CD14-positive monocyte (primary cell): ENCODE results near the gene HIP1R.

- CAGE, long polyA plus RNA: no peak
These were observed 1.6 kb downstream of the CLIP1 start for GRCh38 chr12:122420942-122421234.

DNA sequence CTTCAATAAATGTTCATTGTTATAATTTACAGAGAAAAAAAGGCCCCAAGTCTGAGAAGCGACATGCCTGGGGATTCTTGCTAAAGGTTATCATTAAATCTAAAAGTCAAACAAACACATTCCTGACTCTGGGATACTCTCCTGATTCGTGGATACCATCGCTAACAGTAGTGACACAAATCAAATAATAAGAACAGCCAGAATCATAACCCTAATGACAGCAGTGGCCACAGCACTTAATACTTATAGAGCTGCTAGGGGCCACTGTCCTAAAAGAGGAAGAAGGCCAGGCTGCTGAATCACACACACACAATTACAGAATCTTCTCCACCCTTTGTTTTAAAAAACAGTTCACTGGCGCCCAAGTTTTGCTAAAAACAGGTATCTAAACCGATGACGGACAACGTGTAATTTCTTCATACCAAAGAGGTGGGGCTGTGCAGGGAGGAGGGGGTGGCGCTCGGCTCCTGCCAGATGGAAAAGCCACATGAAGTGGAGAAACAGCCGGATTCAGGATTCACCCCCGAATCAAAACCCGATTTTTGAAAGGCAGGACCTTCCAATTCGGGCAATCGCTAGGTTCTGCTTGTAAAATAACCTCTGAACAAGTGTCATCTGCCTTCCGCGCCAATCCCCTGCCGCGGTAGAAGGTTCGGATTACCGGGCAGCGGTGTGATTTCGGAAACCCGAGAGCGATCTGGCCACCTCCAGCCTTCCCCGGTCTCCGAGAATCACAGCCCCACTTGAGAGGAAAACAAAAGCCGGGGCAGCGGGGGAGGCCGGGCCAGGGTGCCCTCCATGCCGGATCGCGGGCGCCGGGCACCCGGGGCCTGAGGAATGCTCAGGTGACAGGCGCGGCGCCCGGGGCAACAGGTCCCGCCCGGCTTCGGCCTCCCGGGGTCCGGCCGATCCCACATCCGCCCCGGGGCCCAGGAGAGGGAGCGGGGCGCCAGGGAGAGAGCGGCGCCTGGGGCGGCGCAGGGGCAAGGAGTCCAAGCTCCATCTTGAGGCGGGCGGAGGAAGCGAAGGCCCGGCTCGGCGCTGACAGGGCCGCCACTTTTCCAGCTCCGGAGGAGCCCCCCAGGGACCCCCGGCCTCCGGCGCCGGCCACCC is 878 bp downstream of the CLIP1 start:
- CAGE, long polyA plus RNA: no peak

- CAGE, long polyA plus RNA: no peak
These were observed 2.8 kb upstream of the ZCCHC8 start for GRCh38 chr12:122503382-122503991.

- CAGE, long polyA plus RNA: no peak
These were observed 6.0 kb downstream of the RSRC2 start for GRCh38 chr12:122520672-122521226.

- CAGE, long polyA plus RNA: no peak
These were observed at the start of gene HIP1R for GRCh38 chr12:122835119-122836048. Gene HIP1R, plus strand, starts transcription at chr12:122835457.

DNA sequence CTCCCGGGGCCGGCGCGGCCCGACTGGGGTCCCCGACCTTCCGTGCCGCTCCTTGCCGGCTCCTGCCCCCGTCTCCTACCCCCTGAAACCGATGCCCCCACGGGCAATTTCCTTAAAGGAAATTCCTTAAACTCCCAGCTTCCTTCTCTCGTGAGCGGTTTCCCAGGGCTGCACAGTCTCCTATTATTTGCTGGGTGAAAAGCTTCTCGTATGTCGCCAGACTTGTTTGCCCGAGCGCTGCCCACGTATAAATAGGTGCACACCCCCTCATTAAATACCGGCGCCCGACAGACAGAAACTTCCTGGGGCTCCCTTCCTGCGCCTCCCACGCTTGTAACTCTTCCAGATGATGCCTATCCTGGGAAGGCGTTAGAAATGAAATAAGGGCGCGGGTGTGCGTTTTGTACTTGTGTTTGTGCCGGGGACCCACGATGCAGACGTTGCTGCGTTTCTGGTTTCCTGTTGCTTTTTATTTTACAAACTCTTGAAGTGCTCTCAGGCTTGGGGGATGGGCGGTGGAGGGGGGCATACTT is 858 bp downstream of the HIP1R start:
- CAGE, long polyA plus RNA: no peak

GRCh38 chr12:122841119-122841503 is 5.9 kb downstream of the HIP1R start:
- CAGE, long polyA plus RNA: no peak

DNA sequence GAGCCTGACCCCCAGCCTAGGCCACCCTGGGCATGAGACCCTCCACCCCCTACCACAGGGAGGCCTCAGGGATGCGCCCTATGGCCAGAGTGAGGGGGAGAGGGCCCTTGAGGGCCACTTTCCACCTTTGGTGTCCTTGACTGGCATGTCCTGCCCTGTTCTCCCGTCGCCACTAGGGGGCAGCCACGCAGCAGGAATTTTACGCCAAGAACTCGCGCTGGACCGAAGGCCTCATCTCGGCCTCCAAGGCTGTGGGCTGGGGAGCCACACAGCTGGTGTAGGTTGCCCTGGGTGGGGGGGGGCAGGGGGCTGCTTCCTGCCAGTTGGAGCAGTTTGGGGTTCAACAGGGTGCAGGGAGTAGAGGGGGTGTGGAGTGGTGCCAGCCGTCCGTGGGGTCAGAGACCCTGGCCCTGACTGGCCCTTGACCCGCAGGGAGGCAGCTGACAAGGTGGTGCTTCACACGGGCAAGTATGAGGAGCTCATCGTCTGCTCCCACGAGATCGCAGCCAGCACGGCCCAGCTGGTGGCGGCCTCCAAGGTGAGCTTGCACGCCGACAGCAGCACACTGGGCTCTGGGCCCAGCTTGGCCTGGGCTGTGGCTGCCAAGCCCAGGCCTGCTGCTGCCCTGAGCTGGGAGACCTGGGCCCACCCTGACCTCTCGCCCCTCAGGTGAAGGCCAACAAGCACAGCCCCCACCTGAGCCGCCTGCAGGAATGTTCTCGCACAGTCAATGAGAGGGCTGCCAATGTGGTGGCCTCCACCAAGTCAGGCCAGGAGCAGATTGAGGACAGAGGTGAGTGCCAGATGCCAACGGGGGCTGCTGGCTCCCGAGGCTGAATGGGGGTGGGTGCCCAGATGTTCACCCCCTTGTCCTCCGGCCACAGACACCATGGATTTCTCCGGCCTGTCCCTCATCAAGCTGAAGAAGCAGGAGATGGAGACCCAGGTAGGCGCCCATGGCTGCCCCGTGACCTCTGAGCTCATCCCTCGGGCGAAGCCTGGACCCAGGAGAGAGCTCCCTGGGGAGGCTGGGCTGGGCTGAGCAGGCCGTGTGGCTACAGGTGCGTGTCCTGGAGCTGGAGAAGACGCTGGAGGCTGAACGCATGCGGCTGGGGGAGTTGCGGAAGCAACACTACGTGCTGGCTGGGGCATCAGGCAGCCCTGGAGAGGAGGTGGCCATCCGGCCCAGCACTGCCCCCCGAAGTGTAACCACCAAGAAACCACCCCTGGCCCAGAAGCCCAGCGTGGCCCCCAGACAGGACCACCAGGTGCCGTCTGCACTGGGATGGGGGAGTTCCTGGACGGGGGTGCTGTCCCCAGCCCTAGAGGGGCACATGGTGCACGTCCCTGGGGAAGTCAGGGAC is 25.5 kb downstream of the HIP1R start:
- CAGE, long polyA plus RNA: no peak

- CAGE, long polyA plus RNA: no peak
These were observed 3.5 kb upstream of the ABCB9 start for GRCh38 chr12:122969646-122970198.

DNA sequence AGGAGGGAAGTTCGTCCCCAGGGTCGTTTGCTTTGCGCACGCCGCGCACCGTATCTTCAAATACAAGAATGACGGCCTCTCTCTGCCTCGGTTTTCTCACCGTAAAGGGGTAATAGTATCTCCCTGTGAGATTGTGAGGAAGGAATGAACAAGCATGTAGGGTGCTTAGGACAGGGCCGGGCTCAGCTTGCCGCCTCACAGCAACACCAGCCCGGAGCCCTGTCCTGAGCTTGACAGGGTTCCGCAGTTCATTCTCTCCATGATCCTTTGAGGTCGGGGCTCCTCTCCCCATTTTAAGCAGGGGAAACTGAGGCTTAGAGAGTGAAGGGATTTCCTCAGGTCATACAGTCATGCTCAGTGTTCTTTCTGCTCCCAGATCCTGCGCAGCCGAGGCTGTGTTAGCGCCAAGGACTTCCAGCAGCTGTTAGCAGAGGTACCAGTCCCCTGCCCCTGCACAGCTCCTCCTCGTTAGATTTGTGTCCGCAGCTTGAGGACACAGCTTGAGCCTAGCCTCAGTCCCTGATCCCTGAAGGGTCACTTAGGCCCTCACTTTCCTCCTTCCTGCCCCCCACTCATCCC is 480 bp downstream of the OGFOD2 start:
- CAGE, long polyA plus RNA: no peak

DNA sequence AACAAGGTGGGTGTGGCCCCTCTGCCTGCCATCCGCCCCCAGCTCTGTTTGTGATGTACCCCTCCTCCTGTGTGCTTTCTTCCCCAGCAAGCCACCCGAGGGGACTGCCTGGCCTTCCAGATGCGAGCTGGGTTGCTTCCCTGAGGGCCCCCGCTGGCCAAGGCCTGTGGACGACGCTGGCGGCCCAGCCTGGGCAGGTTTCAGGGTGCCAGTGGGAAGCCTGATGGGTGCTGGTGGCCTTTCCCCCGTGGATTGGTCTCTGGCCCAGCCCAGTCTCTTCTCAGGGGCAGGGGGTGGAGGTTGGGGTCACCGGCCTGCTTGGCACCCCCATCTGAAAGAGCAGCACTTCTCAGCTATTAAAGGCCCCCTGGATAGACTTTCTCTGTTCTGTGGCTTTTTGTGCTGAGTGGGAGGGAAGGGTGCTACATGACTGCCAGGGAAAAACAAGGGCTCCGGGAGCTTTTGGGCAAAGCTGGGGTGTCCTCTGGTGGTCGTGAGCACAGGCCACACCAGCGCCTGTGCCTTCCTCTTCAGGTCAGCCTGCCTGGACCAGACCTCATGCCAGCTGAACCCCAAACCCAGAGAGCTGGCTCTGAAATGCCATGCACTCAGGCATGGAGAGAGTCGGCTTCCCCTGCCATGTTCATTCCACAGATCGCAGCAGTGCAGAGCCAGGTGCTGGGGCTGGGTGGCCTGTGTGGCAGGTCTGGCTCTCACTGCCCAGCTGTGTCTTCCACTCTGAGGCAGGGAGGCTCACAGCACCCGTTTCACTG is 2.2 kb downstream of the ARL6IP4 start:
- CAGE, long polyA plus RNA: no peak

GRCh38 chr12:122984030-122984179 is 3.4 kb downstream of the ARL6IP4 start:
- CAGE, long polyA plus RNA: no peak

GRCh38 chr12:122995219-122995847 is 14.9 kb downstream of the ARL6IP4 start:
- CAGE, long polyA plus RNA: no peak

- CAGE, long polyA plus RNA: no peak
These were observed 79.7 kb downstream of the PITPNM2 start for GRCh38 chr12:123071020-123071859.

DNA sequence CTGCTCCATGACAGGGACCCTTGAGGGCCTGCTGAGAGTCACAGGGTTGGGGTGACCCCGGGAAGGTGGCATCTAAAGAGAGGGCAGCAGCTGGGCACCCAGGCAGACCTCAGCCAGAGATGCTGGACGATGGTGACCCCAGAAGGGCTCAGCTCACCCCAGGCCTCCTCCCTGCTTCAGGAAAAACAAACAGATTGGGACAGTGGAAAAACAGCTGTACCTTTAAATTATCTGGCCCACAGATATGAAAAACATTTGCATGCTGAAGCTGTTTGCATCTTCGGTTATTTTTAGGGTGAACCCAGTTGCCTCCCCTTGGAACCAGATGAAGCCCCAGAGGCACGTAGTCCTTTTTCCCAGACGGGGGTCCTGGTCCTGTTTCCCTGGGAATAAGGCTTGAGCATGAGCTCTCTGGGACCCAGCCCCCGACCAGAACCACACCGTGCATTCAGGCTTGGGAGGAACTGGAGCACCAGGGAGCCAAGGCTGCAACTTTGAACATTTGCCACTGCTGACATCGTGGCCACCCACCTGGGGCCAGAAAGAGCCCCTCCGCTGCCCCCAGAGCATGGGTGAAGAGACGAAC is 66.8 kb downstream of the PITPNM2 start:
- CAGE, long polyA plus RNA: no peak

DNA sequence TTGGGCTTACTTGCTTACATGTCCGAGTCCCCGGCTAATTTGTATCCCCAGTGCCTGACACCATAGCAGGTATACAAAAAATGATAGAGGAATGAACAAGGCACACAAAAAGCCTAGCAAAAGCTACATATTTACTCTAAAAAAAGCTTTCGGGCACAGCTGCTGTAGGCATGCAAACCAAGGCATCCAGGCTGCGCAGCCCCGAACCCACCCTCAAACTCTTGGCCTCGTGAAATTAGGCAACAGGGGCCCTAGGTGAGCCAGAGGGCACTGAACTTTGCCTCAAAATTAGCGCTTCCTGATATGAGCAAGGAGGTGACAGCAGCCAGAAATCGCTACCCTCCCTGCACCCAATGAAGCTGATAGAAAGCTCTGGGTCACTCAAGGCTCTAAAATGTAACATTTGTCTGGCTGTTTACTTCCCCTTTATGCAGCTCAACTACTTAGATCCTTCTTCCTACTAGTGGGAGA is 61.8 kb downstream of the PITPNM2 start:
- CAGE, long polyA plus RNA: no peak

GRCh38 chr12:123278009-123278842 is 6.6 kb upstream of the CDK2AP1 start:
- CAGE, long polyA plus RNA: no peak

DNA sequence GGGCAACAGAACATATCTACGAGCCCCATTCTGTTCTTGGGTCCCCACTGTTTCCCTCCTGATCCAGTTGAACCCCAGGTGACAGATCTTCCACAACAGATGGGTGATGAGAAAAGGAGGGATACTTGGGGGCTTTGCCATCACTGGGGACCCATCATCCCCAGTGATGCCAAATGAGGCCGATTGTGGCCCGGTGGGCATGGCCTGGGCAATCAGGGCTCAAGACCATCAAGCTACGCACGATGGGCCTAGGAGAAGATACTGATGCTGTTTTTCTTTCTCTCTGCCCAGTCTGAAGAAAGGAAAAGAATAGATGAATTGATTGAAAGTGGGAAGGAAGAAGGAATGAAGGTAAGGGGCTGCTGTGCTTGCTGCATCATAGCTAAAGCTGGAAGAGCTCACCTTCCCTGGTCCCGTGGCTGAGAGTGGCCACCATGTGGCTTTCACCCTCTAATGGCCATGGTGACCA is 19.4 kb downstream of the KMT5A start:
- CAGE, long polyA plus RNA: no peak

DNA sequence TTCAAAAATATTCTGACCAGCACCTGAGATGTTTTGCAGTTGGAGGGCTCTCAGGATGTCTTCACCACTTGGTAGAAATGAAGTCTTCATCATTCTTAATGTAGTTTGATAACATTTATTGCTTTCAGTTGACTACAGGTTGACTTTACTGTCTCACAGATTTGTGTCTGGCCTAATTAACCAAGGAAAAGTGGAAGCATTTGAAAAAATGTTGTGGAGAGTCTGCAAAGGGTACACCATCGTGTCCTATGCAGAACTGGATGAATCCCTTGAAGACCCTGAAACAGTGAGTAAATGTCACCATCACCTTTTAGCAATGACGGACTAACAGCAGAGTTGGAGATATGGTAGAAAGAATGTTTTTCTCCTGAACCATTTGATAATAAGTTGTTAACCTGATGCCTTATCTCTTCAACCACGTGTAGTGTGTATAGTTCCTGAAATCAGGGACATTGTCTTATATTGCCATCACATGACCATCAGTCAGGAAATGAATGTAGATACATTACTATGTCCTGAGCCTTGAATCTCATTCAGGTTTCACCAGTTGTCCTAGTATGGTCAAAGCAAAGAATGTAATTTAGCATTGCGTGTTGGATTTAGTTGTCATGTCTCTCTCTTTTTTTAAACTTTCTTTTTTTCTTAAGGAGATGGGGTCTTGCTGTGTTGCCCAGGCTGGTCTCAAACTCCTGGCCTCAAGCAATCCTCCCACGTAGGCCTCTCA is 15.6 kb downstream of the ATP6V0A2 start:
- CAGE, long polyA plus RNA: no peak

DNA sequence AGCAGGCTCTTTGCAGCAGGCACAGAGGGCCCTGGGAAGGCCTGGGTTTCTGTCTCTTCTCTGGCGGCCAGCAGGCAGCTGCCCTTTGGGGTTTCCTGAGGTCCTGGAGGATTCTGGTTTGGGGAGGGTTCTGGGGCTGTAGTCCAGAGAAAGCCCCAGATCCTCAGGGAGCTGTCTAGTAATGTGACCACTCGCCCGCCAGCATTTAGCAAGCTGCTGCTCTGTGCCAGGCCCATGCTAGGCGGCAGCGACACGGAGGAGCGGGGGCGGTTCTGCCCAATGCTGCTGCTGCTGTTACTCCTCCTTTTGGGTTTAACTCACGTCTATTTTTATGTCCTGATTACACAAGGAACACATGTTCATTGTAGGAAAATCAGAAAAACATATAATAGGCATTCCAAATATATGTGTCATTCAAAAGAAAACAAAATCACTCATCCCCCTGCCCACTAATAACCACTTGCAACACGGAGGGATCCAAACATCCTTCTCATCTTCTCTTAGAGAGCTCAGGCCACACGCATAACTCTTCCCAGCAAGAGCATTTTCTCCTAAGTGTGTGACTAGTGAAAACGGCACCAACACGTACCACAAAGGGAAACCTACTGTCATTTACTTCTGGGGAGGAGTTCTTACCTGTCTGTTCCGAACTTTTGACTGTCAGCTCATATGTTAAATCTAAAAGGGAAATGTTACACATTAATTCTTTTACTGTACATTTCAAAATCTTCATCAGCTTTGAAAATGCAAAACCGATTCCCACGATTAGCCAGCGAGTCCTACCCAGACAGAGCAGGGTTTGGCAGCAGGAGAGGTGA is 30.3 kb downstream of the CCDC92 start:
- CAGE, long polyA plus RNA: no peak